ENCODE measurements around a stretch of chr9.

DNA sequence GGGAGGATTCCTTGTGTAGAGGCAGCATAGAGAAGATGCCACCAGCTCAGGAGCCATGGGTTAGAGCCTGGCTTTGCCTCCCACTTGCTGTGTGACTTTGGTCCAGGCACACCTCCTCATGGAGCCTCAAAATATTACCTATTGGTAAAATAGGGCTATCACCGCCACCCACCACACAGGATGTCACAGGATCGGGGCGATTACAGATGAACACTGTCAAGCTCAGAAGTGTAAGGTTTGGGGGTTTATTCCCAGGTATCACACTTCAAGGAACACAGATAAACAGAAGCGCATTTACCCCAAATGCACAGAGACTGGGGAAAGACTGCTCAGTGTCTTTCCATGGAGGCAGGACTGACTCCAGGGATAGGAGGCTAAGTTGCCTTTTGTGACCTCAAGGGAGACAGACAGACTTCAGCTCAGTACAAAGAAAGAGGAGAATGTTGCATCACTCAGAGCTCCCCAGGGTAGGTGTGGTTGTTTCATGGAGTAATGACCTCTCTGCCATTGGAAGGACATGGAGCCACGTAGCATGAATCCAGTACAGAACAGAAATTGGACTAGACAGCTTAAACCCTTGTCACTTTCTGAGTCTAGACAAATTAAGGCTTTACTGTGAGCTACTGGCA lies 6.6 kb downstream of the TRAF1 start:
- PRO-cap = no peak

DNA sequence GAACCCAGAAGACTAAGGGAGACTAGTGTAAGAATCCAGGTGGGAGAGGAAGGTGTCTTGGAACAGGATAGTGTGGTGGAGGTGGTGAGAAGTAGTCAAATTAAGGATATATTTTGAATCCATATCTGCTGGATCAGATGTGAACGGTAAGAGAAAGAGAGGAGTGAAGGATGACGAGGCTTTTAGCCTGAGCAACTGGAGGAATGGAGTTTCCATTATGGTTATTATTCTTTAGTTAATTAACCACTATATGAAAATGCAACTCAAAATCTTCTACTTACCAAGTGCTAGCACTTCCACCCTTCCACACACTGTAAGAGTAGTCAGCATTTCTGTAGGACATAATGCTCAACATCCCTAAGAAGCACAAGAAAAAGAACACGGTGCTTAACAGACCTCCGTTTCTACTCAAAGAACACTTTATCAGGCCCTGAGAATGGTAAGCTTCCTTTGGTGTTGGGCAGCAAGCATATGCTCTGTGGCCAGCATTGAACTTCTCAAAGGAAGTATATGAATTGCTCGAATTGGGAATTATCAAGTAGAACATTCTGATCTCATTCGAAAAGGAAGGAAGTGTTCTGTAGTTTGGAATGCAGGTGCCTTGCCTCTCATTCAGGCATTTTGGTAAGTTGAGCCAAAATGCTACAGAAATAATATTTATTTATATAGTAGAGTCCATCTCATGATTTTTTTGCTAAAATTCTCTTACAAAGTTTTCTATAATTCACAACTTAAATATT lies 61.1 kb downstream of the C5 start:
- PRO-cap = no peak

- PRO-cap = no peak
Measured at GRCh38 chr9:121072928-121073423, 1.8 kb upstream of the CNTRL start.

DNA sequence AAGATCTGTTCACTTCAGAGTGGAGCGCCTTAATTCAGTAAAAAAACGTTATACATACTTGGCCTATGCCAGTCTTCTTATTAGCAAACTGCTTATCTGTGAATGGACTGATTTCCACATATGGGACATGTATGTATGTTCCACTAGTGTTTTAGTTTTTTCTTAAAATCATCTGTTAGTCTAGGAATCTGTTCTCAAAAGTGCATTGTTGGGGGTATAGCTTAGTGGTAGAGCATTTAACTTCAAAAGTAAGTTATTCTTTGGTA lies 14.0 kb downstream of the CNTRL start:
- PRO-cap = no peak

DNA sequence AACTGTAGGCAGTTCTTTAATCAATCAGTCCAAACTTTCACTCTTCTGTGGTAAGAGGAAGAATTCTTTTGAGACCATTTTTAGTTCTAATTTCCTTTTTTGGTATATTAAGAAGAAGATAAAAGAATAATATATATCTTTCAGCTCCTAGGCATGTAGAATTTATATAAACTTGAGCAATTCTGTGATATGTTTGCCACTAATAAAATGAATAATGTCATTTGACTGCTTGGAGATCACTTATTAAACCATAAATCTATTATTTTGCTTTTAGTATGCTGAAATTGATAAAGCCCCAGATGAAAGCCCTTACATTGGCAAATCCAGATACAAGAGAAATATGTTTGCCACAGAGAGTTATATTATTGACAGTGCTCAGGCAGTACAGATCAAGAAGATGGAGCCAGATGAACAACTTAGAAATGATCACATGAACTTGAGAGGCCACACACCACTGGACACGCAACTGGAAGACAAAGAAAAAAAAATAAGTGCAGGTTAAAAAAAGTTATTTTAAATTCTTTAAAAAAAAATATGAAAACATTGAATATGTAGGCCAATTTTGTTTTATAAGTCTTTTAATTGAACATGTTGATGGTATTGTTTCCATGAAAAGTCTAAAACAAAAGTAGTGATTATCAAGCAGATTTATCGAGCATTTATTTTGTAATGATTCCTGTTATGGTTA lies 38.6 kb downstream of the CNTRL start:
- PRO-cap = no peak

- PRO-cap = no peak
Measured at GRCh38 chr9:121157463-121158376, 43.9 kb downstream of the RAB14 start.

- PRO-cap = no peak
Measured at GRCh38 chr9:121182272-121182873, 19.3 kb downstream of the RAB14 start.

DNA sequence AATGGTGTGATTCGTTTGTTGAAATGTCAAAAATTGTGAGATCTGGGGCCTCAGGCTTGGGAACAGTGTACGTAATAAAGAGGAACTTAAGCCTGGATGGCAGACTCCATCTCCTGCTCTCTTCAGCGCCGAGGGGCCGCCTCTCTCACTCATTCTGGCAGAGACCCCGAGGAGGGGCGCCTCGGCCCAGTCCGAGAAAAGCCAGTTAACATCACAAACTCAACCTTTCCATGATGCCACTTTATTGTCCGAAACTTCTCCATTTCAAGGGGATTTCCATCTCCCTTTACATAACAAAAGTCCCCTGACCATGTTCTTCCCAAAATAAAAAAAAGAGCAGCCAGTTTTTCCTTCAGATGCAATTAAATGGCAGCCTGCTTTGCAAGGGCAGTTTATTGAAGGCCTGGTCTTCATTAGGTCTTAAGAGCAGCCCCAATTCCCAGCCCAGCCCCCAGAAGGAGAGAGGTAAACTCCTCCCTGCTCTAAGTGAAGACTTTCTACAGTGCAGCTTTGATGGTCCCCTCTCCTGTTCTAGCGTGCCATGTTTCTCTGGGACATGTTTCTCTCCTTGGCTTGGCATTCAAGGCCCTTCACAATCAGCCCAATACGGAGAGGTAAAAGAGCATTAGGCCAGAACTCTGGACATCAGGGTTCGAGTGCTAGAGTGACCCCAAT lies 19.4 kb upstream of the RAB14 start:
- PRO-cap = unidirectional peak, minus-strand start at position 156 of the sequence

DNA sequence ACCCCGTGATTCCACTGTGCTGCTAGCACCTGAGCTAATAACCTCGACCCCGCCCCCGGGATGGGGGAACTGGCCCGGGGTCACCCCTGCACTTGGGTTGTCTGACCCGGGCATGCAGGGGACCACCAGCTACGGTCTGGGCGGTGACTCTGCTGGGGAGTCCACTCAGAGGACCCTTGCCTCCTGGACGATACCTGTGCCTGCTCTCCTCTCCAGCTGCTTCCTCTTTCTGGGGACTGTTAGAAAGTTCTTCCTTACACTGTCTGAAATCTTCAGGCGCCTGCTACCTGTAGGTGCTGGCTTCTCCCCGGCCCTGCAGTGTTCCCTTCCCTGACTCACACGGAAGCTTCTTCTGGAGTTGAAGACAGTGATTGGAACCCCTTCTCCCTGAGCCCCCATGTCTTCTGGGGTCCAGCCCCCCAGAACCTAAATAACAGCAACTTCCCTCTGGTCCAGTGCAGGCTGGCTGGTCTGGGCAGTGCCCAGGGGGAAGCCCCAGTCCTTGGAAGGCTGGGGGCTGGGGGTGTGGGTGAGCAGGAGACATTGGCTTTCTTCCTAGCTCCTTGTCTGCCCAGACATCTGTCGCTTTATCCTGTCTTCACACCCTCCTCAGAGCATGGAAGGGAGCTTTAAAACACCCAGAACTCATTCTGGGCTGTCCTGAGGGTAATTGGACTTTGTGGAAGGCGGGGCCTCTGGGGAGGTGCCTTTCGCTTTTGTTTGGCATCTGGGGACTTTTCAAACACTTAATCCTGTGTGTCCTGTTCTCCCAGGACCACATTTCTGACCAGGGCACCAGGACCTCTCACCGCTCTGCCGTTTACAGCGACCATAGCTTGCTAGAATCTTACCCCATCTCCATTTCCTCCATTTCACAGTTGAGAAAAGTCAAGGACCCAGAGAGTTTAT lies 754 bp downstream of the GSN start:
- PRO-cap = bidirectional peak, plus-strand start at position 355 of the sequence, minus-strand start at position 231 of the sequence; bidirectional peak, plus-strand start at position 745 of the sequence, minus-strand start at position 602 of the sequence

DNA sequence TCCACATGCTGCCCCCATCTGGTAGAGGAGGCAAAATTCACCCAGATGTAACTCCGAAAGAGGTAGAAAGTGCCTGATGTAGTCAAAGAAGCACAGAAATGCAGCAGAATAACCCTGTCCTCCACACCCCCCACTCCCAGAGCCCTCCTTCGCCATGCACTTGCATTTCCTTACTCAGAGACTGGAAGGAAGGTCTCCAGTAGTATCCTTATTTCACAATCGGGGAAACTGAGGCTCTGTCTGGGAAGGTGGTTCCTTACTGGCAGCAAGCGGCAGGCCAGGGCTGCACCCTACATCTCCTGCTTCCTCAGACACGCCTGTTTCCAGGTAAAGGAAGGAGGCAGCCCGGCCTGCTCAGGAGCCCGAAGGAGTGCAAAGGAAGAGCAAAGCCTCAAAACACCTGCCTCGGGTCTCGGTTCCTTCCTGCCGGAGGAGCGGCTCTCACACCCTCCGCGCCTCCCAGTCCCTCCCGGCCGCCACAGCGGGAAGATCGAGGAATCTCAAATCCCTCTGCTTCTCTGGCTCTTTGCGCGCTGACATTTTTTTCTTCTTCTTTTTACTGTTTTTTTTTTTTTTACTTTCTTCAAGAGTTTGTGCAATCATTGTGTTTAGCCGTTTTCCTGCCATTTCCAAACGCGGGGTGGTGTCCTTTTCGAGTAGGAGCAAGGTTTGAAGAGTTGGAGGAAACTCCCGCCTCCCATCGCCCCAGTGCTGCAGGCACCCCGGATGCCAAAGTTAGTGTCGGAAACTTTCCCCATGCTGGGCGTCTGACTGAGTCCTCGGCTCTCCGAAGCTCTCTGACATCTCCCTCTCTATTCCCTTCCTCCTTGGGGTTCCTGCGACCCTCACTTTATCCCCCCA lies 1.1 kb downstream of the GGTA1 start:
- PRO-cap = no peak

- PRO-cap = unidirectional peak, plus-strand start at chr9:121567098
Measured at GRCh38 chr9:121566394-121567355, 67.0 kb upstream of the GGTA1 start.

- PRO-cap = bidirectional peak, plus-strand start at chr9:121599539, minus-strand start at chr9:121599359
Measured at GRCh38 chr9:121599237-121599917, 52.1 kb upstream of the DAB2IP start.

DNA sequence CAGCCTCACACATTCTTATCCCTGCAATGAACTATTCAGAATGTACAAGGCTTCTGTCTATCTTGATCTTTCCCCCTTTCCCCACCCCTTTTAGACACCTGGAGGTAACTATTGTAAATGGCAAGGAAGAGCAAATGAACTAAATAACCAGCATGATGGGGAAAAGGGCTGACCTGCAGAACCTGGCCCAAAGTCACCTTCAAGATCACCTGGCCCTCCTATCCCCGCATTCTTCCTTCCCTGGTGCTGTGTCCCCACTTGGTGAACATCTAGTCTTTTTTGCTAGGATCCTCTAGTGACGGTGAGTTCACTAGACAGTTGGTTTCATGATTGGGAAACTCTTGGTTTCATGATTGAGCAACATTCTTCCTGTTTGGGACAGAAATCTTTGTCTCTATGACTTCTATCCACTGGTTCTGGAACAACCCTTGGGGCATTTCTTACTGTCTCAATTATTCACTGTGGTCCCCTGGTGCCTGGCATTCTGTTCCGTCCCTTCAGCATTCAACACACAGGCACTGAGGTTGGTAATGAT lies 50.3 kb upstream of the DAB2IP start:
- PRO-cap = no peak

- PRO-cap = no peak
Measured at GRCh38 chr9:121660283-121660797, 8.9 kb downstream of the DAB2IP start.

GRCh38 chr9:121692514-121693126 lies 41.2 kb downstream of the DAB2IP start:
- PRO-cap = unidirectional peak, plus-strand start at chr9:121692829

DNA sequence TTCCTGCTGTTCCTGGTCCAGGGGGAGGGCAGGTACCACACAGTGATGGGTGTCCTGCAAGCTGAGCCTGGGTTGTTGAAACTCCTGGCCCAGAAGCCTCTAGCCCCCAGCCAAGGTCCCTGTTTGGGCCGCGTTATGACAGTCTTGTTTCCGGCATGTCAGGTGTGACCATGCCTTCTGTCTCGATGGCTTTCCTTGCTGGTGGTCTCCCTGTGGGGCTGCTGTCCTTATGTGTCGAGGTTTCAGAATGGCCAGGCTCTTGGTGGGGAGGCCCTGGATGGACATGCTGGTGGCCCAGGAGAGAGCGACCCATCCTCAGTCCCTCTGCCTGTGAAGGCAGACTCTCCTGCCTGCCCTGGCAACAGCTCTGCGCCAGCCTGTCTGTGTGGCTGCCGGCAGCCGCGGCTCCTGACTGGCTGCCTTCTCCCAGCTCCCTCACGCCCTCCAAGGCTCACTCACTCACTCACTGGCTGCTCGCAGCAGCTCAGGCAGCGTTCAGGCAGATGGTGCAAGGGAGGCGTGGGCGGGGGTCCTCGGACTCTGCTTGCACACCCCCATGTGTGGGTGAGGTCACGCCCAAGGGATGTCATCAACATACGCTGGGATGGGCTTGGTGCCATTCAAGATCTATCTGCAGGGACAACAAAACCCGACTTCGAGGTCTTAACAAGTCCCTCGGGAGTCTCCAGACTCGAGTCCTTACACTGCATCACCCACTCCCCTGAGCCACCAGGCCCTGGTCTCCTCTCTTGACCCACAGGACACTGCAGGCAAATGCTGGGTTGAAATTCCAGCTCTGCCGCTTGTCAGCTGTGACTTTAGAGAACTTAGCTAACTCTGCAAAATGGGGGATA lies 66.6 kb downstream of the DAB2IP start:
- PRO-cap = no peak

- PRO-cap = no peak
Measured at GRCh38 chr9:121757604-121758343, 106.3 kb downstream of the DAB2IP start.

DNA sequence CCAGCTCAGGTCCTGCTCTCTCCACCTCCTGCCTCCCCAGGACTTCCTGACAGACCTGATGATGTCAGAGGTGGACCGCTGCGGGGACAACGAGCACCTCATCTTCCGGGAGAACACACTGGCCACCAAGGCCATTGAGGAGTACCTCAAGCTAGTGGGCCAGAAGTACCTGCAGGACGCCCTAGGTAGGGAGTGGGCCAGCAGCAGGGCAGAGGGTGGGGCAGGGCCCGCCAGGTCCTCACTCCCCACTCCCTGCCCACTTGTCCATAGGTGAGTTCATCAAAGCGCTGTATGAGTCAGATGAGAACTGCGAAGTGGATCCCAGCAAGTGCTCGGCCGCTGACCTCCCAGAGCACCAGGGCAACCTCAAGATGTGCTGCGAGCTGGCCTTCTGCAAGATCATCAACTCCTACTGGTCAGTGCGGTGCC lies 112.0 kb downstream of the DAB2IP start:
- PRO-cap = no peak

DNA sequence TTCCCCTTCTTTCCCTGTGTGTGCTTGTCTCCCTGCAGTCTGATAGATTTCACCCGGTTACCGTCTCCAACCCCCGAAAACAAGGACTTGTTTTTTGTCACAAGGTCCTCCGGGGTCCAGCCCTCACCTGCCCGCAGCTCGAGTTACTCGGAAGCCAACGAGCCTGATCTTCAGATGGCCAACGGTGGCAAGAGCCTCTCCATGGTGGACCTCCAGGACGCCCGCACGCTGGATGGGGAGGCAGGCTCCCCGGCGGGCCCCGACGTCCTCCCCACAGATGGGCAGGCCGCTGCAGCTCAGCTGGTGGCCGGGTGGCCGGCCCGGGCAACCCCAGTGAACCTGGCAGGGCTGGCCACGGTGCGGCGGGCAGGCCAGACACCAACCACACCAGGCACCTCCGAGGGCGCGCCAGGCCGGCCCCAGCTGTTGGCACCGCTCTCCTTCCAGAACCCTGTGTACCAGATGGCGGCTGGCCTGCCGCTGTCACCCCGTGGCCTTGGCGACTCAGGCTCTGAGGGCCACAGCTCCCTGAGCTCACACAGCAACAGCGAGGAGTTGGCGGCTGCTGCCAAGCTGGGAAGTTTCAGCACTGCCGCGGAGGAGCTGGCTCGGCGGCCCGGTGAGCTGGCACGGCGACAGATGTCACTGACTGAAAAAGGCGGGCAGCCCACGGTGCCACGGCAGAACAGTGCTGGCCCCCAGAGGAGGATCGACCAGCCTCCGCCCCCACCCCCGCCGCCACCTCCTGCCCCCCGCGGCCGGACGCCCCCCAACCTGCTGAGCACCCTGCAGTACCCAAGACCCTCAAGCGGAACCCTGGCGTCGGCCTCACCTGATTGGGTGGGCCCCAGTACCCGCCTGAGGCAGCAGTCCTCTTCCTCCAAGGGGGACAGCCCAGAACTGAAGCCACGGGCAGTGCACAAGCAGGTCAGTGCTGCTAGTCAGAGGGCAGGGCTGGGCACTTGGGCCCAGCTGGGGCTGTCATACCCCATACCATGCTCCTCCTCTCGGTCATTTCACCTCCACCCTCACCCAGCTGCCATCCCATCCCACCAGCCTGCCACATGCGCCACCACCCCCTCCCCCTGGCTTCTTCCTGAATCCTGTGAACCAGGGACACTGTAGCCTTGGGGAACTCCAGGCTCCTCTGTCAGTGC lies 121.5 kb downstream of the DAB2IP start:
- PRO-cap = no peak

GRCh38 chr9:121779291-121779930 lies 128.0 kb downstream of the DAB2IP start:
- PRO-cap = unidirectional peak, plus-strand start at chr9:121779794

Data from gallbladder (tissue), 1 donor.